ENCODE results near the genes OR2T4 and OR2G6.

- PRO-cap: no peak
Measured at GRCh38 chr1:248361240-248361765, at the start of gene OR2T4. Gene OR2T4 (plus strand): TSS chr1:248361665.

- PRO-cap: no peak
Measured at GRCh38 chr1:248507895-248508132, at the start of gene OR2G6. Gene OR2G6 (plus strand): TSS chr1:248508073.

DNA sequence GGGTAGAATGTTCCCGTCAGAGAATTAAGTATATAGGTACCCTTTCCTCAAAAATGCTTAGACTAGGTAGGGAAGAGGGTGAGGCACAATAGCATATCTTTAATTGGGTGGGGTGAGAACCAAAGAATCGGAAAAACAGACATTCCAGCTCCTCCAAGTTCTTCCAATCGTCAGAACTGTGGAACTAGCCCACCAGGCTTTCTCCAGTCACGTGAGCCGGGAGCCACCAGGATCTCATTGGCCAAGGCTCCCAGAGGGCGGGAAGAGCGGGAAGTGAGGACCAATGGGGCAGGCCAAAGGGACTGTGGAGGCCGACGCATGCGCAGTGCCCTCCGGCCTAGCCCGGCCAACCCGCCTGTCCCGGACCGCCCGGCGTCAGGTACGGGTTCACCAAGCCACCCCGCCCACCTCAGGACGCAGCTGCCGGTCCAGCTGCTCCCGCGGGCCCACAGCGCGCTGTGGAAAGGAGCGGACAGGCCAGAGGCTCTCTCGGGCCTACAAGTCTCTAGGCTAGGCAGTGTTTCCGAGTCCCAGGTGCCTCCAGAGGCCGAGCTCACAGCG is 36.2 kb upstream of the OR2T27 start:
- PRO-cap: no peak

- PRO-cap: no peak
Measured at GRCh38 chr1:248842760-248843449, 4.9 kb downstream of the ZNF672 start.

GRCh38 chr1:248862643-248864019 is 4.2 kb upstream of the ZNF692 start:
- PRO-cap: bidirectional peak, plus-strand start at chr1:248863415, minus-strand start at chr1:248863319